Left colon (tissue), 1 donor: ENCODE data around the gene C1QTNF7.

GRCh38 chr4:11625326-11625862 lies 196.7 kb upstream of the HS3ST1 start:
- PRO-cap: no peak

- PRO-cap: no peak
Observed at GRCh38 chr4:13337119-13337481, 147.0 kb downstream of the RAB28 start.

GRCh38 chr4:13356801-13357265 lies 127.3 kb downstream of the RAB28 start:
- PRO-cap: no peak

- PRO-cap: no peak
Observed at GRCh38 chr4:13483071-13483517, 1.0 kb downstream of the RAB28 start.

DNA sequence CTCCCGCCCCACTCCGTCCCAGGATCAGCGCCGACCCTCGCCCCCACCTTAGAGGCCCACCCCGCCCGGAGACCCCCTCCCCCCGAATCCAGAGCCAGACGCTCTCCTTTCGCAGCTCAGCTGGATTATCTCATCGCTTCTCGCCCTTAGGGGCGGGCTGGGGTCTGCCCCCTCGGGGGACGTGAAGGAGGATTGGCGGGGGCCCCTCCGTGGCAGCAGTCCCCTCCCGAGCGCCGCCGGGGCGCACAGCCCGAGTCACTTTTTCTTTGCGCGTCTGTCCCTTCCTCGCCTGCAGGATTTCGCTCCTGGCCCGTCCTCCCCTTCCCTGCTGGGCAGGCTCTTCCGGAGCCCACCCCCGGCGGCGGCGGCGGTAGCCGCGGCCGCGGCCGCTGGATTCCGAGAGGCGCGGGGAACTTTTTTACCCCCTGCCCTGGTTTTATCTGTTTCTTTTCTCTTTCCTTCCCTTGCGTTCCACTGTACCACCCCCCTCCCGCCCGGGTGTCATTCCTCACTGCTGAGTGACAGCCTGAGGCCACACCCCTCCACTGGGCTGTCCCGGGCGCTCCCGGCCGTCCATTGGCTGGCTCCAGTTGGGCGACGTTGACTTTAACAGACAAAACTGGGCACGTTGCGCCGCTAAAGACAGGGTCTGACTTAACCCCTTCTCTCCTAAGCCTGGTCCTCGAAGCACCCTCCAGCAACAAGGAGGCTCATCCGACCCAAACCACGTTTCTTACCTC lies 420 bp upstream of the NKX3-2 start:
- PRO-cap: unidirectional peak, minus-strand start at position 247 of the sequence

GRCh38 chr4:13599594-13600534 lies 27.7 kb downstream of the BOD1L1 start:
- PRO-cap: no peak

- PRO-cap: no peak
Observed at GRCh38 chr4:13601474-13602486, 25.7 kb downstream of the BOD1L1 start.

DNA sequence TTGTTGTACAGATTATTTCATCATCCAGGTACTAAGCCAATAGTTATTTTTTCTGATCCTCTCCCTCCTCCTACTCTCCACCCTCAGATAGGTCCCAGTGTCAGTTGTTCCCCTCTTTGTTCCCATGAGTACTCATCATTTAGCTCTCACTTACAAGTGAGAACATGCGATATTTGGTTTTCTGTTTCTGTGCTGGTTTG lies 70.8 kb upstream of the BOD1L1 start:
- PRO-cap: no peak

DNA sequence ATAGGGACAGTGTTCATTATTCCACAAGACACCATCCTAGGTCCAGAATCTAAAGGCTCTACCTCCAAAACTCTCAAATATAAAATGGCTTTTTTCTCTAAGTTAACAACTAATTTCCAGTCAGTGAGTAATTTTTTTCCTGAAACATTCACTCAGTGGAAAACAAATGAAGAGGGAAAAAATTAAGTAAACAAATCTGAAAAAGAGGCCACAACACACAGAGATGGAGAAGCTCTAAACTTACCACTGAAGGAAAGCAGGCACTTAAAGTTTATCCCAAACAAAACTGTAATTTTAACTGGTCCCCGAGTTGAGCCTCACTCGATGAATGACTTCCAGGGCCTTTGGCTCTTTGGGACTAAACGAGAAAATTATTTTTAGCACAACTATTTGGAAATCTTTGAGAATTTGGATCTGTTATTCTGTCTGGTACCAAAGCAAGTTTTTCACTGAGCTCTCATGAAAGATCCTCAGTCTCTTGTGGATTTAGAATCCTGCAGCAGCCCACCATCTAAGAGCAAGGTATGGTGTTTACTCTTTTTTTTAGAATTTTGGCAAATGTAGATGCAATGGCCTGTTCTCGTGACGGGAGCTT lies at the start of gene C1QTNF7:
Gene C1QTNF7 (plus strand): TSS at position 449 of the 595 bp plus-strand sequence.
- PRO-cap: no peak

GRCh38 chr4:15682389-15682612 lies 674 bp downstream of the FAM200B start:
- PRO-cap: no peak

DNA sequence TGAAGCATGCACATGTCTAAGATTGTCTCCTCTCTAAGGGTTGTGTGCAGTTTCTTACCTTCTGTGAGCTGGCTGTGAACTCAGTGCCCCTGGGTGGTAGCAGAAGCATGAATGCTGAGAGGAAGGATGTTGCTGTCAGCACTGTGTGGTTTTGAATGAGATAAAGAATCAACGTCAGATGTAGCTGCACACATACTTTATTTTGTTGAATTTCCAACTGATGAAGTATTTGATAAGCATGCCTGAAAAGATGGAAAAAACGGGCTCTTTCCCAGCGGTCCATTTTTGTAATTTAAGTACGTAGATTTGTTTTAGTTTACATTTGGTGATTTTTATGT lies 23.8 kb upstream of the CD38 start:
- PRO-cap: no peak

- PRO-cap: no peak
Observed at GRCh38 chr4:15756150-15756749, 21.9 kb upstream of the CD38 start.

DNA sequence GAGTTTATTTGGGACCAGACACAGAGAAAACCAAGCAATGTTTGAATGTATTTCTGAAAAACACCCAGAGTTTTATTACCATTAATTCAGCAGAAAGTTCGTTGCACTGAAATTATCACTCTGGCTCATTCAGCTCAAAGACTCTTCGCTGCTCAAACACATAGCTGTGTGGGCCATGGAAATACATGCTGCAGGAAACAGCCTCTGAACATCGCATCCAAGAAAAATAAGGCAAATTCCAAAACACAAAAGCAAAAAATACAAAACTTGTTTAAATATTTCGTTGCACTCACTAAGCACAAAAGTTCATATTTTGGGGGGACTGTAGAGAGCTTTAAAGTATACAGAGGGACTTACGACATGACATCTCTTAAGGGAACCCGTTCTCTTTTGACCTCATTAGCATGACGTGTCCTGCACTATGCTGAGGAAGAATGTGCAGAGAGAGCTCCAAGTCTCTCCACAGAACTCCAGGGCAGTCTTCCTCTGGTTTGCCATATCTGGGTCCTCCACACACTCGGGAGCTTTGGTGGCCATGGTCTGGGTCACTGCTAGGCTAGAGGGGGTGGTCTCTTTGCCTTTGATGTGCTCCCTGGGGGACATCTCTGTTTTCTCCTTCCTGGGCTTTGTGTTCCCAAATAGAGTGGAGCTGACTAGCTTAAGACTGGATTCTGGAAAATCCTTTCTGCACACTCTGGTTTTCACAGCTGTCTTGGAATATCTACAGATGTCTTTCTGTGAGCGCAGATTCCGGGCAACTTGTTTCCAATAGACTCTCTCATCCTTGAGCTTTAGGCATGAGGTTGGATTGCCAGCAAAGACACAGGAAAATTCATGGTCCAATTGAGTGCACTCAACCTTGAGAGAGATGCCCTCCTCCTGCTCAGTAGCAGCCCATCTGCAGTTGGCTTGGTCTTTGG lies 2.8 kb downstream of the FGFBP1 start:
- PRO-cap: no peak

- PRO-cap: no peak
Observed at GRCh38 chr4:16025229-16025760, 58.5 kb downstream of the PROM1 start.

DNA sequence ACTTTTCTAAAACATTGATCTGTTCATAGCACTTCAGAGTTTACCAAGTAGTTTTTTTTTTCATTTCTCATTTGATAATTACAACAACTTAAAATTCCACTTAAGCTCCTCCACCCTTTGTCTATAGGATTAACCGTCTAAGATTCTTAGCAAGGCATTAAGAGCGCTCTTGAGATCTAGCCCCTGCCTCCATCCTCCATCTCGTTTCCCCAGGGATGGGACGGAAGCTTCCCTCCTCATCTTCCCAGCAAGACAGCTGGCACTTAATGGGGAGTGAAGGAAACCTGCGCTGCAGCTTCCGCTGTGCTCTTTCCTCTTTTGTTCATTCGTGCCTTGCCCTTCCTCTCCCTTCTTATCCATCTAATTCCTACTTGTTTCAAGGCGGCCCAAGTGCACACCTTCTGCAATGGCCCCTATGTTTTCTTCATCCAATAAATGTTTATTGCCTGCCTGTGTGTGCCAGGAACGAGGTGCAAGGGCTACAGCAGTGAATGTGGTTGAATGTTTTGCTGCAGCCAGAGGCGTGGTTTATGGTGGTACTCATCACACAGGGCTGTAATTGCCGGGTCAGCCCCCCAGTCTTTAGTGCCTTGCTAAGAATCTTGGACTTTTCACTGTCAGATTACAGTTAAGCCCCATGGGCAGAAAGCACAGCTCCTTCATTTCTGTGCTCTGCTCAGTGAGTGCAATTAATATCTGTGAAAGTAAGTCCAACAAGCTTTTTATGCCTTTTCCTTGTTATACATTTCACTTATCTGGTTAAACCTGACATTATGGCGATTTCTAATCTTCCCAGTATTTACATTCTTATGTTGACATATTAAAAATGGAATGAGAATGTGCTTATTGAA lies 67.9 kb downstream of the TAPT1 start:
- PRO-cap: bidirectional peak, plus-strand start at position 490 of the sequence, minus-strand start at position 324 of the sequence

- PRO-cap: no peak
Observed at GRCh38 chr4:16225089-16225583, 1.1 kb downstream of the TAPT1 start.

- PRO-cap: unidirectional peak, minus-strand start at chr4:16742725
Observed at GRCh38 chr4:16742461-16742859, 156.0 kb downstream of the LDB2 start.

- PRO-cap: no peak
Observed at GRCh38 chr4:16857325-16857973, 41.0 kb downstream of the LDB2 start.

- PRO-cap: no peak
Observed at GRCh38 chr4:16890523-16891207, 7.8 kb downstream of the LDB2 start.

- PRO-cap: no peak
Observed at GRCh38 chr4:17437172-17437538, 74.7 kb downstream of the QDPR start.